Right cardiac atrium (tissue), 1 donor: ENCODE results near the genes NIT1, B4GALT3, ADAMTS4, CFAP126 and FCGR2B.

DNA sequence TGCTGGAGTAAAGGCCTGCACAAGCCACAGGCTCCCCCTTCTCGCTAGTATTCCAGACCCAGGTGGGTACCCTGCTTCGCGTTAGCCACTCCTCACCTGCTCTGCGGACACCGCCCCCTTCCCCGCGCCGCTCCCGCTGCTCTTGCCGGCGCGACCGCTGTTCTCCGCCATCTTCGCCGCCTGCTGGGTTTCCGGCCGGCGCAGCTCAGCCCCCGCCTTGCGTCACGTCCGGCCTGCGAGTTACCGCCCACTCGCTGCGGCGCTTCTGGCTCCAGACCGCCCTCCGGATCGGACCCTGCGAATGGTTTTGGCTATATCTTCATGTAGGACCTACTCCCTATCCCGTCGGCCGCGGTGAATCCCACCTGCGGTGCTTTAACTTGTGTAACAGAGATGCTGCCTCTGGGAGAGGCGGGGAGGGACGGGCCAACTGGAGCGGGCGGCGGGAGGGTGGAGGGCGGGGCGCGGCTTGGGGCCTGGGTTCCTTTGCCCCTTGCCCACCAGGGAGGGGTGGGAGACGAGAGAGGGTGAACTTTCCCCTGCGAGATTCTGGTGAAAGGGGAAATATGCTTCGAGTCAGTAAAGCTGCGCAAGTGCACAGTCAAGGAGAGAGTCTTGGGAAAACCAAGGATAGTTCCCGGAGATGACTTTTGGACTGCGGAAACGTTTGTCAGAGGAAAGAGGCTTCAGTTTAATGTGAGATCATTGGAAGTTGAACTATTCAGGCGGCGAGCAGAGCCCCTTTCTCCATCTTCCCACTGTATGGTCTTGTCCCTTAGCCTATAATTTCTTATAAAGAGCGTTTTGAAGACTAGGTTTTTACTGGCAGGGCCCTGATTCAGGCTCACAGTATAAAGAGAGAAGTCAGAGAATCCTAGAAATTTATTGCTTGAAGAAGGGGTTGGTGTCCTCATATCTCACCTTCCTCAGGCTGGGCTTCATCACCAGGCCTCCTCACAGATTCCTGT is at the start of gene NIT1:
Gene NIT1 (plus strand): TSS at position 250 of the 968 bp plus-strand sequence.
- PRO-cap: bidirectional peak, plus-strand start at position 250 of the sequence, minus-strand start at position 191 of the sequence

DNA sequence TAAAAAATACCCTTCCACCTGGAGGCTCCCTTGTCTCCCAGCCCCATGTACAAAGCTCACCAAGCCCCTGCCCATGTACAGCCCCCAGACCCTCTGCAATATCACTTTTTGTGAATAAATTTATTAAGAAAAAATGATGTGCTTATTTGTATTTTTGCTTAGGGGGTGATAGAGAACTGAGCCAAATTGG is 741 bp upstream of the PPOX start:
- PRO-cap: no peak

- PRO-cap: bidirectional peak, plus-strand start at chr1:161177576, minus-strand start at chr1:161177483
These were observed at the start of gene B4GALT3 for GRCh38 chr1:161176888-161178106. B4GALT3 (minus strand) TSS chr1:161177507.

- PRO-cap: no peak
These were observed 8.0 kb downstream of the ADAMTS4 start for GRCh38 chr1:161190835-161191226.

DNA sequence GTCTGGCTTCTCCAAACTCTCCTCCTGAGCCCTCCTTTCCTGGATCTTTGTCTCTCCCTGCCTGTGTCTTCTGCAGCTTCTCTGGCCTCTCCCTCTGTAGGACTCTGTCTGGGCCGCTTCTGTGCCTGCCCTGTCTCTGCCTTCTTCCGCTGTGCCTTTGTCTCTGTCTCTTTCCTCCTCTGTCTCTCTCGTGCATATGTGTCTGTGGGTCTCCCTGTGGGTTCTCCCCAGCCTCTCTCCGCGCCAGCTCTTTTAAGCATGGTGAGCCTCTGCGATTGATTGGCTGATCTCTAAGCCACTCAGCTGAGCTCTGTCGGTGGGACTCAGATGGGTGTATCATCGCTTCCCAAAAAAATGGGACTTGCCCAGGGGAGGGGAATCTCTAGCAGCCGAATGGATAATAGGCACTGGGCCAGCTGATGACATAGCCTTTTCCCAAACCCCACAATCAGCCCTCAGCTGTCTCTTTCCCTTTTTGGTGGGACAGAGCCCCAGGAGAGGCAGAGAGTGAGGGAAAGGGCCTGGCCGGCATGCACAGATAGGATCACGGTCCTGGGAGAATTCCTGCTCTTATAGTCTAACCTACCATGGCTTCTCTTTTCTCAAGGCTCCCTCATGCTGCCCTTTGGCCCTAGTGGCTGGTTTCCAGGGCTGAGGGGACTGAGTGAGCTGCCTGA is at the start of gene ADAMTS4:
Gene ADAMTS4 (minus strand): TSS at position 228 of the 677 bp plus-strand sequence.
- PRO-cap: bidirectional peak, plus-strand start at position 503 of the sequence, minus-strand start at position 226 of the sequence

DNA sequence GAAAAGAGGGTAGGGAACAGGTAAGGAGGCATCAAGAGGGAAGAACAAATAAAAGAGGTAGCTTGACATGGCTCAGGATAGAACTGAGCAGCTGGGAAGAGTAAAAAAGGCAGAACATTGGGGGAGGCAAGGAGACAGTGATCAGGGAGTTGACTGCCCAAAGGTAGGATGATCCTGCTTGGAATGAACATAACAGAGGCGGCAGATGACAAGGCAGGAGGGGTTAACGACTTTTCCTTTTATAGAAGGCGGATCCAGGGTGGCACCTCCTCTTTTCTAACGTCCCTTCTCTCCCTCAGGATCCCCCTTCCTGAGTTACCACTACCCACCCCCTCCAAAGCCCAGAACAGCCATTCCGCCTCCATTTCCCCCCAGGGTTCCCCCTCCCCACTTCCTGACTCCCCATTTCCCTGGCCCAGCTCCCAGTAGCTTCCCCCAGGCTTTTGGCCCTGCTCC is 678 bp upstream of the ADAMTS4 start:
- PRO-cap: no peak

DNA sequence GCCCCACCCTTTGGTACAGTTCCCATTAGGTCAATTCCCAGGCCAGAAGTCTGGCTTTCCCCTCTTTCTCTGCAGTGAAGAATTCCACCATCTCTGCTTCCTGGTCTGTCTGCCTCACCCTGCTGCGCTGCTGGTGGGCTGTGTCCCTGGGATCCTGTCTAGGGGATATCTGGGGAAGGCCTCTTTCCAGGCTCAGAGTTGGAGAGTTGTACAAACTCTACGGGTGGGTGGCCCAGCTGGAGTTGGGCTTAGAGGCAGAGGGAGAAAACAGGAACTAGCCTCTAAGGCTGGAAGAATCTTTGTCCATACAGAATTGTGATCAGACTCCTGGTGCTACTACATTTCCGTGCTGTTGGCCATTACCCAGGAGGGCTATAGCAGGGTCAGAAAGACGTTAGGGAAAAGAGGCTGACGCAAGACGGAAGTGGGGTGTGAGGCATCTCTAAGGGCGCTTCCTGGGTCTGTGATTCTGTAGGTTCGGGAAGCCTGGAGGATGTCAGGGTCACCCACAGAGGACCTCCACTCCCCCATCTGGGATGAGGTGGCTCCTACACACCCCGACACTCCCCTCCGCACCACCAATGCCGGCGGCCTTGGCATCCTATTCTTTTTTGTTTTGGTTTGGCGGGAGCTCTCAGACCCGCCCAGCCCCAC is 839 bp upstream of the NDUFS2 start:
- PRO-cap: bidirectional peak, plus-strand start at position 104 of the sequence, minus-strand start outside the sequence; bidirectional peak, plus-strand start at position 466 of the sequence, minus-strand start at position 307 of the sequence

DNA sequence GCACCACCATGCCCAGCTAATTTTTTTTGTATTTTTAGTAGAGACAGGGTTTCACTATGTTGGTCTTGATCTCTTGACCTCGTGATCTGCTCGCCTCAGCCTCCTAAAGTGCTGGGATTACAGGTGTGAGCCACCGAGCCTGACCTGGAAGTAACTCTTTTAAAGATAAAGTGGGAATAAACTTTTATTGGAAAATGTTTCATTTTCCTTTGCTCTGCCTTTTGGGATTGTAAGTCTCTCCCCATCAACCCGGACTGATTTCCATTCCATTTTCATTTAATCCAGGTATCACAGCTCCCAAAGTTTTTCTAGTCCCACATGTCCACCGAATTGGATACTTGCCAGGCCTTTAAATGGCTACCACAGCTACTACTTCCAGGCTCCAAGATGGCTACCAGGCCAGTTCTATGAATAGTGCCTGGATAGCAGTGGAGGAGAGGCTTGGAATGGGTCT is 2.9 kb downstream of the APOA2 start:
- PRO-cap: no peak

- PRO-cap: no peak
These were observed 4.7 kb downstream of the NR1I3 start for GRCh38 chr1:161233320-161233693.

DNA sequence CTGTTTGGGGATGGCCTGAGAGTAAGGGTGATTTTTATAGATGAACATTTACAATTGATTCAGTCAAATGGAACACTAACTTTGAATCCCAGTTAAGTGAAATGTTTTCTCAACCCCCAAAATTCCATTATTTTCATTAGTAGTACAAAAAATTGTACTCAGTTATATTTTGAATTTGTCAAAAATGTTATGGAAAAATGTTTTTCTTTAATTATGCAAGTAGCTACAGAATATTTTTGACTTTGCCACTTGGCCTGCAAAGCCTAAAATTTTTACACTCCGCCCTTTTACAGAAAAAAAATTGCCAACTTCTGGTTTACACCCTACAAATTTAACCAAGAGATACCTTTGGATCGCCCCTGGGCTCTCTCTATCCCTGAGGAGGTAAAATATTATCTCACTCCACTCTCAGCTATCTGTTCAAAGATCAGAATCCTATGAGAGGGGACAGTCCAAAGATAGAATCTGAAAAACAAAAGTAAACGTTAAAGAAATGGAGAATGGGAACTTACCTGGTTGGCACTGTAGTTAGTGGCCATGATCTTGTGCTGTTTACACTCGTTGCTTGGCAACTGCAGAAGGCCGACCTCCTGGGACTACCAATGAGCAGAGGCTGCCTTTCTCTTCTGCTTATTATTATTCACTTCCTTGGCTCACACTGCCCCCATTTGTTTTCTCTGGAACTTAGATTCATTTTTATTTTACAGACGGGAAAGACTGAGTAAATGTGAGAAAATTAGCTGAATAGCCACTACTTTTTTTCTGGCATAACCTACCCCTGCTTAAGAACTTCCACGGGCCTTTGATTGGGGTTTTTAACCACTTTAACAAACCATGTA is at the start of gene CFAP126:
Gene CFAP126 (minus strand): TSS at position 547 of the 839 bp plus-strand sequence.
- PRO-cap: no peak

GRCh38 chr1:161390077-161391066 is 22.7 kb upstream of the CFAP126 start:
- PRO-cap: bidirectional peak, plus-strand start at chr1:161390276, minus-strand start at chr1:161389906; unidirectional peak, plus-strand start at chr1:161390396

- PRO-cap: bidirectional peak, plus-strand start at chr1:161612712, minus-strand start at chr1:161612495
These were observed 18.4 kb downstream of the FCGR3B start for GRCh38 chr1:161612326-161613267.

DNA sequence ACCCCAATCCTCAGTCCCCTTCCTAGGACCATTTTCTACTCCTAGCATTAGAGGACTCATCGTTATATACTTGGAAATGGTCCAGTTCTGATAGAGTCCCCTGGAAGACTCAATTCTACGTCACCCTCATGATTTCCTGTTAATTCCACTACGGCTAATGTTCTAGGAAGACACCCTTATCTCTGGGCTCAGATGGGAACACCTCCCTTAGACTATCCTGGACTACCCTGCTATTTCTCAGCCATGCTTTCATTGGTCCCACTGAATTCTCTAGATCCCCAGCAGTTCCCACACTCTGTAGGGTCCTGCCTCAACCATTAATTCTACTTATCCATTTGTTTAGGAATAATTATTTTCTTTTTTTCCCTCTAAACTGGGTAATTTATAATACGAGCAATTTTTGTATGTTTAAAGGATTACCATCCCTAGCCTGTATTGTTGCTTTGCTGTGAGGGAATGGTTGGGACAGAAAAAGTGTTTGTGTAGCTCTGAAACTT is 7.2 kb downstream of the FCGR3B start:
- PRO-cap: no peak

DNA sequence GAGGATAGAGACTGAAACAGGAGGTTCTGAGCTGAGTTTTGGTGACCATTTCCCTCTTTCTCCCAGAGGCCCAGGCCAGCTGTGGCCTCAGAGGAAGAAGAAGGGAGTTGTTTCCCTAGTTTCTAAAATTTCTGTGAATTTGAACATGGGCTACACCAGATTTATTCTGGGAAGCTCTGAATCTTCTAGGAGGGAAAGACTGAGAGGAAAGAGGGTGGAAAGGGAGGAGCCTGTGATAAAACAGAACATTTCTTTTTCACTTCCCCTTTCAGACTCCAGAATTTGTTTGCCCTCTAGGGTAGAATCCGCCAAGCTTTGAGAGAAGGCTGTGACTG is at the start of gene FCGR2B:
Gene FCGR2B (plus strand): TSS at position 271 of the 335 bp plus-strand sequence.
- PRO-cap: no peak

DNA sequence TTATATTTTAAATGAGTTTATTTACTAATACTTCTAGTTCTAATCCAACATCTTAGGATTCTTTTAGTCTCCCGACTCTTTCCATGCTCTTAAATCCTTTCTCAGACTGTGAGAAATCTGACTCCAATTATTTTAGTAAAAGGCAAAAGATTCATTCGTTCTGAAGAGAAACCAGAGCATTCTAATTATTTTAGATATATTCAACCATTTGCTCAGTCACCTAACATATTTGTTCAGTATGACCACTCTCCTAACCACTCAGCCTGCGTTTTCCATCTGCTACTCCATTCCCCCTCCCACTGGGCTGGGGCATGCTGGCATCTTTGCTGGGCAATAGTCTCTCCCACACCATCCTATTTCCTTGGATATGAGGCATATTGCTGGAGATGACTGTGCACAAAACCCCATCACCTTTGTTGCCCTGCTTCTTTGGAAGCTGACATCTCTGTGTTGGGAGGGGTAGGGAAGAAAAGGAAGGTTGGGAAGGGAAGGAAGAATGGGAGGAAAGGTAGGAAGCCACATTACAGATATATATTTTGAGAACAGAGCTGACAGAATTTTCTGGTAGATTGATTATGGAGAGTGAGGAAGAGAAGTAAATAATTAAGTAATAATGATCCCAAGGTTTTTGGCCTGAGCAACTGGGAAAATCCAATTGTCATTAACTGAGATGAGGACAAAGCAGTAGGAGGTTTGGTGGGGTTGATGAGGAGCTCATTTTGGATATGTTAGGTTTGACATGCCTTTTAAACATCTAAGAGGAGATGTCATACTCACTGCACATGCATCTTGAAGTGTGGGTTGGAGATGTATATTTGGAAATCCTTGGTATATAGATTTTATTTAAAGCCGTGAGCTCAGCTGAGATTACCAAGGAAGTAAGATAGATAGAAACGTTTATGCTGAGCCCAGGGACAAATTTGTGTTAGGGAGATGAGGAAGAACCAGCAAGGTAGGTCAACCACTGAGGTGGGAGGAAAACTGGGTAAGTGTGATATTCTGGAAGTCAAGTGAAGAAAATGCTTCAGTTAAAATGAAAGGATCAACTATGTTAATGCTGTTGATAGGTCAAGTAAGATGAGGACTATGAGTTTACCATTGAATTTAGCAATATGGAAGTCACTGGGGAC is 10.2 kb downstream of the ATF6 start:
- PRO-cap: no peak

DNA sequence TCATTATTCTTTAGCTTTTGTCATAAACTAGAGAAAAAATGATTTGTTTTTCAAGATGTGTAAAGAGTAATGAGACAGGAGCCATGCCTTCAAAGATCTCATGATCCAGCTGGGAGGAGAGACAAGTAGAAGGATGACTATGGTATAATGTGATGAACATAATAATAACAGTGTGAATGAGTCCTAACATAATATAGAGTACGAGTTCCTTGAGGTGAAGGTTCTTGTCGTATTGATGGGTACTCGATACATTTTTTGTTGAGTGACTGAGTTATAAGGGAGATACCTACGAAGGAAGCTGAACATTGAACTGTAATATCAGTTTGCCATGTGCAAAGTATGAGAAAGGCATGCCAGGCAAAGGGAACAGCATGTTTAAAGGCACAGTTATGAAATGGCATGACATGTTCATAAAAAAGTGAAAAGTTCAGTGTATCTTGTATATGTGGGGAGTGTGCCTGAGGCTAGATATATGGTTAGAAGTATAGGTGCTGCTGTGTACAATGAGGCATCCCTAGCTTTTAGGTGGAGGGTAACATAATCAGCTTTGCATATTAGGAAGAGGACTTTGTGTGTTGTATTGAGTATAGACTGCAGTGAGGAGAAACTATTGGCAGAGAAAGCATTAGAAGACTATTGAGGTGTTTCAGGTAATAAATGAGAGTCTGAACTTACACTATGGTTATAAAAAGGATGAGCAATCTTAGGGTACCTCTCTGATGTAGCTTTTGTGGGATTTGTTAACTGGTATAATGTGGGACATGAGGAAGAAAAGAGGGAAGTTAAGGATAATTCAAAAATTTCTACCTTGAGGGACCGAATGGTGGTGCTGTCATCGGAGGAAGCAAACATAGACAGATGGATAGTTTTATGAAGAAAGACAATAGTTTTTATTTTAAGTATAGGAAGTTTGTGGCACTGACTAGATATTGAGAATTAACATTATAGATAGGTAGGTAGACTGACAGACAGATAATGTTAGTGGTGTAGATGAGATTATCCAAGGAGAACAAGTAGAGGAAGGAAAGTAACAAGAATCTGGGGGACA is 55.4 kb downstream of the ATF6 start:
- PRO-cap: no peak

- PRO-cap: no peak
These were observed 62.3 kb downstream of the OLFML2B start for GRCh38 chr1:161961199-161961962.

GRCh38 chr1:161983714-161984280 is 39.9 kb downstream of the OLFML2B start:
- PRO-cap: no peak

- PRO-cap: no peak
These were observed 6.3 kb downstream of the OLFML2B start for GRCh38 chr1:162017320-162017881.

GRCh38 chr1:162072739-162073361 is 3.4 kb downstream of the NOS1AP start:
- PRO-cap: no peak